Uterus (tissue), 7 donors: ENCODE measurements around the gene CEP83.

DNA sequence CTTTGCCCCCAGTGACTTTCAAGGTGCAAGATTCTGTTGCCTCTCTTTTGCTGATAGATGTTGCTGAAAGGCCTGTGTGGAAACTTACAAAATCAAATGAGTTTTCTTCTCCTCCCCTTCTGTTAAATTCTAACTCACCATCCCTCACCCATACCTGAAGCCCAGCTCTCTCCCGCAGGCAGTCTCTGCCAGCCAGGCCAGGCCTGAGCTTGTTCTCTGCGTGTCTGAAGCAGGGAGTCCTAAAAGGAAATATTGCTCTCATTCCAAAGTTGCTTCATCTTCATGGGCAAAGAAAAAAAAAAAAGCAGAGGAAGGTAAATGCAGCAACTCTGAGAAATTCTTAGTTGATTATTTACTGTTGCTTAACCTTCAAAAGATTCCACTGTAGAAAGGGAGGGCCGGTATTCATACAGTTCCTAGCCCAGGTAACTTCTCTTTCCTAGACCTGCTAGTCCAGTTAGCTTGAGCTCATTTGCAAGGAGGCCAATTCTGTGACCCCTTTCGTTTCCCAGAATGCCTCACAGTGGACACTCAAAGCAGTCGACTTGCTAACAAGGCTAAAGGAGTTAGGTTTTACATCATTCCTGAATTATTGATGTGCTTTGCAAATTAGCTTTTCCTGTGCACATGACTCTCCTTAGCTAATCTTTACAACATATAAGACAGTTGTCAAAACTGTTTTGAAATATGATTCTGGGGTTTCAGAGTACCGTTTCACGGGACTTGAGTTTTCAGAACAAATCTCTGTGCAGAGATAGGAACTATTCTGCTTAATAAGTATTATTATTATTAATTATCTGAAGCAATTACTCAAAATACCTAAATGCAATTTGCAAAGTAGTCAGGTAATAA, 193.6 kb upstream of the EEA1 start:
- PRO-cap, 4 experiments: no peak in any of the 4 experiments
- RAMPAGE, long total RNA, 2 experiments: no peak in any of the 2 experiments
- RRBS: no CpG with 5 or more reads among the region's 7 CpGs

DNA sequence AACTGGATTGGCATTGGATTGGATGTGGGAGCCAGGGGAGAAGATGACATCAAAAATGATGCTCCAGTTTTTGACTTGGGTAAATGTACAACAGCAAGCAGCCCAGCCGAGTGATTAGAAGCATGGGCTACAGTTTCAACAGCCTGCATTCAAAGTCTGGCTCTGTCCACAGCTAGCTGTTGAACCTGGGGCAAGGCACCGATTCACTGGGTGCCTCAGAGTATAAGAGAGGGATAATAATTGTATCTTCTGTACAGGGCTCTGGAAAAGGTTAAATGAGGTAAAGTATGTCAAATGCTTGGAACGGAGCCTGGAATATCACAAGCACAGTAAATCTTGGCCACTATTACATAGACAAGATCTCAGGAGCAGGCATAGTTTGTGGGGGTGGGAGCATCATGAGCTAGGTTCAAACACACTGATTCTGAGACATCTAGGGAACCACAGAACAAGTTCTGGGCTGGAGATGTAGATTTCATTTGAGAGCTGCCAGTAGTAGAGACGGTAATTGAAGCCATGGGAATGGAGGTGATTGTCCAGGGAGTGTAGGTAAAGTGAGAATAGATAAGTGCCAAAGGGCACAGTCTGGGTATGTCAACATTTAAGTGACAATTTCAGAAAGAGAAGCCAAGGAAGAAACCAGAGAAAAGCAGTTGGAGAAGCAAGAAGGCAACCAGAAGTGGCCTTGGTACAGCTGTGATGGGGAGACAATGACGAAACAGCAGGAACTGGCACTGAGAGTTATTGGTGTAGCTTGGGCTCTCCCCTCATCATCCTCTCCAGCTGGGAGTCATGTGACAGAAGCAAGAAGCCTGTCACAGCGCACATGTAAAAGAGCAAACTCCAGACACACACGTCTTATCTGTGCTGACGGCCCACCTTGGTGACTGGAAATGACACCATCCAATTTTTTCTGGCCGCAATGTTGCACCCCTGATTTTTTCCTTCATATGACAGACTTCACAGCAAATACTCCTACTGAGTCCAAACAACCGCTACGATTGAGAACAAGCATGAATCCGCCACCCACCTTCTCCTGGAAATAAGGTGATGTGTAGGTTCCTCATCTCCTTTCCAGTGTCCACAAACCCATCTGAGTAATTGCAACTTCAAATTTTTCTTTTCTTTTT, 203.4 kb upstream of the NUDT4 start:
- PRO-cap, 4 experiments: no peak in any of the 4 experiments
- RAMPAGE, long total RNA, 2 experiments: no peak in any of the 2 experiments
- RRBS: no CpG with 5 or more reads among the region's 12 CpGs

GRCh38 chr12:93361533-93362052, 16.1 kb upstream of the NUDT4 start:
- PRO-cap, 4 experiments: no peak in any of the 4 experiments
- RAMPAGE, long total RNA, 2 experiments: no peak in any of the 2 experiments
- RRBS: no CpG with 5 or more reads among the region's 4 CpGs

GRCh38 chr12:93378150-93378281, 291 bp downstream of the NUDT4 start:
- PRO-cap, 4 experiments: no peak in any of the 4 experiments
- RAMPAGE, long total RNA, 2 experiments: no peak in any of the 2 experiments
- RRBS: 1% methylated on average over 11 of the region's 22 CpGs

DNA sequence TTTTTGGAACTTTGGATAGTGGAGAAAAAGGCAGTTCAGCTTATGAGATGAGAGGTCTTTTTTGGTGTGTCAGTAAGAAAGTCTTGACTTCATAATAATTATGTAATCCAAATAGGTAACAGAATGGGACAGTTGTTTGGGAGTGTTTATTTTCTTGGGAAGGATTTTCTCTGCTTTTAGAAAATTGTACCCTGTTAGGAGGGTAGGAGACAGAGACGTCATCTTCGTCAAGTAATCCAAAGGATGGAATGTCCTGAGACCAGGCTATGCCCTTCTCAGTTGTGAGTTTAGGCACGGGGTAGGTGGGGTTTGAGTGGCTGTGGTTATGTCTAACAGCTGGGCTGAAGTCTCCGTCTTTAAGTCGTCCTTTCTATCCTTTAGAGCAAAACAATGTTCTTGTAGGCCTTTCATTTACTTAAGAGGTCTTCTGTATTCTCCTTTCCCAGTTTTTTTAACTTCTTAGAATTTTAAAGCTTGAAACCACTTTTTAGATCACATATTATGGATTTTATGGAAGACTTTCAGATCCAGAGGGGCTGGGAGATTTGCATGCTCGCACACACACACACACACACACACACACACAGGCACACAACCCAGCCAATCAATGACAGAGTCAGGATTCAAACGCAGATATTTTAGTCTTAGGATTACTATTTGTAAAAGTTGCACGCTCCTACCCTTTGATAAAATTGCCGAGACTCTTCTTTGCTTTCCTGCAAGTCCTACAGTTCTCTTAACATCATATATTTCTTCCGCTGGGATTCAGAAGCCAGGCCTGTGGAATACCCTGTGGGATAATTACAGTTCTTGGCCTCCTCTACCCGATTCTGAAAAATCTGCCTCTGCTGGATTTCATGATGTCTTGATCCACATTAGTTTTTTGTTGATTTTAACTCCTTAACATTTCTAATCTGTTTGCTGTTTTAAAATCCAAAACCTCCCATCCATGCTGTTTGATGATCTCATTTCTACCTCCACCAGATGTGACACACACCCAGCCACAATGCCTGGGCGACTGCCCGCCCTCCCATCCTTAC, 6.0 kb downstream of the SOCS2 start:
- PRO-cap, 4 experiments: peak in 2 of 4 experiments; most common minus-strand start position 238 of the sequence (in 1)
- RAMPAGE, long total RNA, 2 experiments: start-site peak on the plus strand in 1 of 2 experiments, centred at position 555 of the sequence, 9 reads per replicate
- RRBS: no CpG with 5 or more reads among the region's 13 CpGs

DNA sequence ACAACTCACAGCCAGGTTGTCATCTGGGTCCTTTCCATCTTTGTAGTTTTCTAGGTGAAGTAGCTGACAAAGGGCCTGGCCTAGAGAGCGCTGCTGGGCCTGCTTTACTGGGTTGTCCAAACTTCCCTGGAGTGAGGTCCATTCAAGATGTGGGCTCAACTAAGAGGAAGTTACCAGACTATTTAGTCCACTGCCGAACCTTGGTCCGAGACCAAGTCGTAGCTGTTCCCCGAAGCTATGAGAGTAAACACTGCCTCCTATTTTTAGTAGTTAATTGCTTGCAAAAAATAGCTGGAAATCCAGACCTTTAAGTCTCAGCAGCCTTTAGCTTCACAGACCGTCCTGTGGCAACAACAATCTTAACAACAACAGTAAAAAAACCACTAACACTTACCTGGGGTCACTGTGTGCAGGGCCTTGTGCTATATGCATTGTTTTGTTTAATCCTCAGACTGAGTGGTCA, 30.4 kb downstream of the SOCS2 start:
- PRO-cap, 4 experiments: peak in 2 of 4 experiments; most common plus-strand start position 333 of the sequence (in 1); most common minus-strand start position 161 of the sequence (in 1)
- RAMPAGE, long total RNA, 2 experiments: no peak in any of the 2 experiments
- RRBS: no CpG with 5 or more reads among the region's 6 CpGs

DNA sequence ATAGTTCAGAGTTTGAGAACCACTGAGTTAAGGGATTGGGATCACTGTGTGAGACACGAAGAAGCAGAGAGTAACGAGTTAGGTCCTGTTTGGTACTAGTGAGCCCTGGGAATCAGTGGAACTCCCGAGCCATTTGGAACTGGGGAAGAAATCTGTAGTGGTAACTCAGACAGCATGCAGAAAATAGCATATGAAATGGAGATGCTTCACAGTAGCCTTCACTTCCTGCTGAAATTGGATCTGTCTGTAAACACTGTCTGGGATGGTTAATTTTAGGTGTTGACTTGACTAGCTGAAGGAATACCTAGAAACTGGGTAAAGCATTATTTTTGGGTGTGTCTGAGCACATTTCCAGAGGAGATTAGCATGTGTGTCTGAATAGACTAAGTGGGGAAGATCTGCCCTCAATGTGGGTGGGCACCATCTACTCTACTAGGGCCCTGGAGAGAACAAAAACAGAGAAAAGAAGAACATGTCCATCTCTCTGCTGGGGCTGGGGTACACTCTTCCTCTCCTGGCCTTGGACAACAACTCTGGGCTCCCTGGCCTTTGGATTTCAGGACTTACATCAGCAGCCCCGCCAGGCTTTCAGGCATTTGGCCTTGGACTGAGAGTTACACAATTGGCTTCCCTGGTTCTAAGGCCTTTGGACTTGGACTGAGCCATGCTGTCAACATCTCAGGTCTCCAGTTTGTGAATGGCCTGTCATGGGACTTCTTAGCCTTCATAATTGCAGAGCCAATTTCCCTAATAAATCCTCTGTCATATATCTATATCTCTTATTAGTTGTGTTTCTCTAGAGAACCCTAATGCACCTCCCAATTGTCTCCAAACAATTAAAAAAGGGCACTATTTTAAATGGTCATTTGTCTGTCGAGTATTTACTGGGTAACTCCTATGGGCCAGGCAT, 14.0 kb upstream of the CRADD start:
- PRO-cap, 4 experiments: no peak in any of the 4 experiments
- RAMPAGE, long total RNA, 2 experiments: no peak in any of the 2 experiments
- RRBS: no CpG with 5 or more reads among the region's 5 CpGs

GRCh38 chr12:93684848-93685303, 7.7 kb downstream of the CRADD start:
- PRO-cap, 4 experiments: peak in 4 of 4 experiments; most common plus-strand start chr12:93685074 (in 4); most common minus-strand start chr12:93684979 (in 1)
- RAMPAGE, long total RNA, 2 experiments: no peak in any of the 2 experiments
- RRBS: no CpG with 5 or more reads among the region's 5 CpGs

- PRO-cap, 4 experiments: peak in 3 of 4 experiments; most common plus-strand start chr12:93803720 (in 1); most common minus-strand start chr12:93803586 (in 3)
- RAMPAGE, long total RNA, 2 experiments: no peak in any of the 2 experiments
- RRBS: no CpG with 5 or more reads among the region's 7 CpGs
Measured at GRCh38 chr12:93803294-93804005, 126.3 kb downstream of the CRADD start.

DNA sequence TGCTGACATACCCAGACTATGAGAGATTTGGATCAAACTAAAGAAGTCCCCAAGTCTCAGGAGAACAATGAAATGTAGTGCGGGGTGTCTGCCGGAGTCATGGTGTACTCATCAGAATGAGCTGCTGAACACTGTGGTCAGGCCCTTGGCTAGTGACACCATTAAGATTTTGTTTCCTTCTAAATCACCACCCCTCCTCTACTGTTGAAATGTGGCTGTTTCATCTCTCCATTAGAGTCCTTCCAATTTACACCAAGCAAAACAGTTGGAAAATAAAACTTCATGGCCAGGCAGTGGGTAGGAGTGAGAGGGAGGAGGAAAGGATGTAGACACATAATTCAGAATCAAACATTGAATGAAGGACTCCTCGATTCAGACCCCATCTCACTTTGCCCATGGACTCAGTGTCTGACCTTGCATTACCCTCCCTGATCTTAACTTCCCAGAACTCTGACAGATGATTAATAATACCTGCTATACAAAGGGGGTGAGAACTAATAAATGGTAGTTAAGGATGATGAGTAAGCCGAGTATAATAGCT, 127.4 kb downstream of the CRADD start:
- PRO-cap, 4 experiments: no peak in any of the 4 experiments
- RAMPAGE, long total RNA, 2 experiments: no peak in any of the 2 experiments
- RRBS: no CpG with 5 or more reads among the region's 4 CpGs

- PRO-cap, 4 experiments: no peak in any of the 4 experiments
- RAMPAGE, long total RNA, 2 experiments: no peak in any of the 2 experiments
- RRBS: no CpG with 5 or more reads among the region's 1 CpG
Measured at GRCh38 chr12:93815260-93816014, 138.3 kb downstream of the CRADD start.

GRCh38 chr12:94167928-94168484, 19.6 kb downstream of the PLXNC1 start:
- PRO-cap, 4 experiments: no peak in any of the 4 experiments
- RAMPAGE, long total RNA, 2 experiments: no peak in any of the 2 experiments
- RRBS: no CpG with 5 or more reads among the region's 8 CpGs

DNA sequence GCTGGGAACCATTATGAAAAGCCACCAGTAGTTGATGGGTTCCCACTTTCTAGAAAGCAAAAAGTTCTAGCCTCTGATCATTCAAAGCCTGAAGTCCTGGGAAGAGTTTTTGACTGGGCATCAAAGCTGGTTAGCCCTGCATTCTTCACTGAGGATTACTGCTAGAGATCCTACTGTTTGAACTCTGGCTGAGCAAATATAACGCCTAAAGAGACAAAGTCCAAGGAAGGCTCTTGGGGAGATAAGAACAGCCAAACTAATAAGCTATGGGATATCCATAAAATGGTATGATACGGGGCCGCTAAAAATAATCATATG, 35.3 kb downstream of the PLXNC1 start:
- PRO-cap, 4 experiments: no peak in any of the 4 experiments
- RAMPAGE, long total RNA, 2 experiments: no peak in any of the 2 experiments
- RRBS: no CpG with 5 or more reads among the region's 3 CpGs

DNA sequence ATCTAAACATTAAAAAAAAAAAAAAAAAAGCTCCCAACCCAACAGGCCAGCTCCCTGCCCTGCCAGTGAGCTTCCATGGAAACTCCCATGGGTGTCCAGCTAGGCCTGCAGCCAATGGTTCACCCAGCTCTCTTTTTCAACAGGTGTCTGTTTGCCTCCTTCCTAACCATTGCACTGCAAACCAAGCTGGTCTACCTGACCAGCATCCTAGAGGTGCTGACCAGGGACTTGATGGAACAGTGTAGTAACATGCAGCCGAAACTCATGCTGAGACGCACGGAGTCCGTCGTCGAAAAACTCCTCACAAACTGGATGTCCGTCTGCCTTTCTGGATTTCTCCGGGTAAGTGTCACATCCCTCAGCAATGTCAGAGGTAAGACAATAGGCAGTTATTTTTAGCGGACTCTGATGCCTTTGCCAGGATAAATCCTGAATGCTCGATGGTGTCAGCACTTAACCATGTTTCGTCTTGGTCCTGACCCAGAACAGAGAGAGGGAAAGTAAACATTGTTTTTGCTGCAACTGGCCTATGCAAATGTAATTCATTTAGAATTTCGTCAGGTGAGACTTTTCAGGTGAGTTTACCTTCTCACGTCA, 112.2 kb downstream of the PLXNC1 start:
- PRO-cap, 4 experiments: no peak in any of the 4 experiments
- RAMPAGE, long total RNA, 2 experiments: no peak in any of the 2 experiments
- RRBS: no CpG with 5 or more reads among the region's 13 CpGs

- PRO-cap, 4 experiments: peak in 4 of 4 experiments; most common plus-strand start chr12:94460053 (in 4); most common minus-strand start chr12:94459947 (in 4)
- RAMPAGE, long total RNA, 2 experiments: start-site peak on the minus strand in 1 of 2 experiments, at chr12:94459825-94459835 at its widest, 123 reads per replicate
- RRBS: 1% methylated on average over 23 of the region's 69 CpGs
Measured at GRCh38 chr12:94459234-94460160, at the start of gene CEP83. CEP83 (minus strand) TSS chr12:94459867.

DNA sequence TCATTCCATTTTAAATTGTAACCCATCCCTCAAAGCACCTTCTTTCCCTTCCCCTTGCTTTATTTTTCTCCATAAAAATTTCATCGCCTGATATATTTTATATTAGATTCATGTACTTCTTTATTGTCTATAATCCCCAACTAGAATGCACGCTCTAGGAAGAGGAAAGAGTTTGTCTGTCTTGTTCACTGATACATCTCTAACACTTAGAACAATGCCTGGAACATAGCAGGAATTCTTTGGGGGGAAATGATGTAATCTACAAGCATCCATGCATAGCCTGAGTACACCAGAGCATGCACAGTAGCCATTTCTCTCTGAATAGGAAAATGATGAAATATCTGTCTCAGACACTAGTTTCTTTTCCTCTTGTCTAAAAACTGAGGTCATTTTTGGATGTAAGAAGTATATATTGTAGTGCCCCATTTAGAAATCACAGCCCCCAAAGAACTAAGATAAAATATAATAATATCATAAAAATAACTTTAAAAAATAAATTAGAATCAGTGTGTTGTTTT, 155.4 kb upstream of the TMCC3 start:
- PRO-cap, 4 experiments: no peak in any of the 4 experiments
- RAMPAGE, long total RNA, 2 experiments: no peak in any of the 2 experiments
- RRBS: no CpG with 5 or more reads among the region's 2 CpGs

GRCh38 chr12:94872615-94873275, 130.8 kb downstream of the NDUFA12 start:
- PRO-cap, 4 experiments: no peak in any of the 4 experiments
- RAMPAGE, long total RNA, 2 experiments: no peak in any of the 2 experiments
- RRBS: 7% methylated on average over 12 of the region's 30 CpGs

GRCh38 chr12:94941467-94942019, 62.0 kb downstream of the NDUFA12 start:
- PRO-cap, 4 experiments: peak in 1 of 4 experiments; most common minus-strand start chr12:94941610 (in 1)
- RAMPAGE, long total RNA, 2 experiments: no peak in any of the 2 experiments
- RRBS: no CpG with 5 or more reads among the region's 8 CpGs

GRCh38 chr12:95209101-95210060, 7.9 kb downstream of the FGD6 start:
- PRO-cap, 4 experiments: no peak in any of the 4 experiments
- RAMPAGE, long total RNA, 2 experiments: start-site peak on the minus strand in 1 of 2 experiments, at chr12:95209147-95209976 at its widest, 5 to 19 reads per replicate
- RRBS: no CpG with 5 or more reads among the region's 12 CpGs

DNA sequence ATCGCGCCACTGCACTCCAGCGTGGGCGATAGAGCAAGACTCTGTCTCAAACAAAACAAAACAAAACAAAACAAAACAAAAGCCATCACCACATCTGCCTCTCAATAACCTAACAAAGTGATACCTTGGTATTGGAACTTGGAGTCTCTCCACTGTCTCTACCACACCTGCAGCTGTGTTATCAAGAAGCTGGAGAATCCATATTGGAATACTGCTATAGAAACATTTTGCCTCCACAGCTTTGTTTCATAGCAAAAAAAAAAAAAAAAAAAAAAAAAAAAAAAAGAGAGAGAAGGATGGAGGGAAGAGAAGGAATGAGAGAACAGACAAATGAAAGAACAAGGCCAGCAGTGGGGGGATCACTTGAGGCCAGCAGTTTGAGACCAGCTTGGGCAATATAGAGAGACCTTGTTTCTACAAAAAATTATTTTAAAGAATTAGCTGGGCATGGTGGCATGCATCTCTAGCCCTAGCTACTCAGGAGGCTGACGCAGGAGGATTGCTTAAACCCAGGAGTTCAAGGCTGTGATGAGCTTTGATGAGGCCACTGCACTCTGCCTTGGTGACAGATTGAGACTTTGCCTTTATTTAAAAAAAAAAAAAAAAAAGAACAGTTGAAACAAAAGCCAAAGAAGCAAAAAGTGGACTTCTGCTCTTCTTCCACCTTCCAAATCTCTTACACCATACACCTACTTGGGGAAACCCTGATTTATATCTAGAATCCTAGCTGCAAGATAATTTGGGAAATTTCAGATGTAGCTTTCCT, 8.1 kb downstream of the VEZT start:
- PRO-cap, 4 experiments: no peak in any of the 4 experiments
- RAMPAGE, long total RNA, 2 experiments: no peak in any of the 2 experiments
- RRBS: no CpG with 5 or more reads among the region's 5 CpGs